ENCODE measurements around the gene TCEANC2.

GRCh38 chr1:53795943-53796407 lies 42.1 kb downstream of the NDC1 start:
- PRO-cap, result no peak
- RRBS, result no CpG with 5 or more reads among the region's 2 CpGs

DNA sequence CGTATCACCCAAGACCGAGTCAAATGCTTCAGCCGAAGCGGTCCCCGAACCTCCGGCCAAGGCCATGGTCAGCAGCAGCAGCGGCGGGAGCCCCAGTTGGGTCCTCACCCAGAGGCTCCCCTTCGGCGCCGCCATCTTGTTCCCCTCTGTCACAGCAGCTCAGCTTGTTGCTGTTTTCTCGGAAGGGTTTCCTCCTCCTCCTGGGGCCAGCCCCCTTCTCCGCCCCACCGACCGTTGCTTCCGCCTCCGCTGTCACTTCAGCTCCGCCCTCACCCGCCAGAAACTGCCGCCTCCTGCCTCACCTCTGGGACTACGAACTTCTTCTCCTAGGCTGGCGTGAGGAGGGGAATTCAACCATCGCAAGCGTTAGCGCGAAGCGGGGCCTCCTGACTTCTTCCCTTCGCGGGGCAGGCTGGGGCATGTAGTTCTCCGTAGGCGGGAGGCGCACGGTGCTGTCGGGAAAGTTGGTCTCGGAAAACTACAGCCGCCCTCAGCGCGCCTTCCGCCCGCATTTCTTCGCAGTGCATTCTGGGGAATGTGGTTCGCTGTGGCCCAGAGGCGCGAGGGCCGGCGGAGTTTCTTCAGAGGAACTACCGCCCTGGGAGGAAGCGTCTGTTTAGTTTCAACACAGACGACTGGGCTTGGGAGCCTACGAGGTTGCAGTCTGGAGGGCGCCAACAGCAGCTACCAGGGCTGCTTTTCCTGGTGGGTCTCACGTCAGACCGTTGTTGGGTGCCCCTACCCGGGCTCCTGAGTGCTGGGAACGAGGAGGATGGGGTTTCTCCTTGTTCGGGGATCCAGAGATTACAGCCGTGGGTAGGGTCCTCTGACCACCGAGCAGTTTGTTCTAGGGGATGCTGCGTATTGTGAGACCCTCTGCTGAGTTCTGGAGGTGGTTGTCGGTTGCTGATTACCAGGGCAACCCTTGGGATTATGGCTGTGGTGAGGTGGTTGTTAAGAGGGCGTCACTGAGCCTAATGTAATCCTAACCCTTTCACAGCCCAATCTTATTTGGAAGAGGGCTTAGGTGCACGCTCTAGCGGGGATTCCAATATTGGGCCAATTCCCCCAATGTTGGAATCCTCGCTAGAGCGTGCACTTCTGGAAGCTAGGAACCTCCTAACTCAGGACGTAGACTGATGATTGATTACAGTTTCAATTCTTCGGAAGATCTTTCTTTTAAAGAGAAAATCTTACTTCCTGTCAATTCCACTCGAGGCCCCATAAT lies at the start of gene TCEANC2:
TSS of gene TCEANC2 (plus strand) at position 555 of the 1,228 bp plus-strand sequence.
- PRO-cap, result bidirectional peak, plus-strand start at position 555 of the sequence, minus-strand start at position 148 of the sequence; bidirectional peak, plus-strand start at position 1,004 of the sequence, minus-strand start at position 935 of the sequence
- RRBS, result under 1% methylated on average over 6 of the region's 68 CpGs

DNA sequence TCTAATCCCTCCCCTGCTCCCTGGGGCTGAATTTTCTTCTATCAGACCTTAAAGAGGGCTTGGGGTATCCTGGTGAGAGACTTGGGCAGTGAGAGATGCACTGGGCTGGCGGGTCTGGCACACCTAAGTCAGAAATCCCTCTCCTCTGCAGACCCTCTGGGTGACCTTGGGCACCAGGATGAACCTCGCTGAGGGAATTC lies 30.3 kb downstream of the CDCP2 start:
- PRO-cap, result no peak
- RRBS, result no CpG with 5 or more reads among the region's 2 CpGs

GRCh38 chr1:54285161-54285580 lies 85.2 kb downstream of the MRPL37 start:
- PRO-cap, result no peak
- RRBS, result no CpG with 5 or more reads among the region's 5 CpGs

GRCh38 chr1:54336382-54337061 lies 136.6 kb downstream of the MRPL37 start:
- PRO-cap, result no peak
- RRBS, result no CpG with 5 or more reads among the region's 12 CpGs

DNA sequence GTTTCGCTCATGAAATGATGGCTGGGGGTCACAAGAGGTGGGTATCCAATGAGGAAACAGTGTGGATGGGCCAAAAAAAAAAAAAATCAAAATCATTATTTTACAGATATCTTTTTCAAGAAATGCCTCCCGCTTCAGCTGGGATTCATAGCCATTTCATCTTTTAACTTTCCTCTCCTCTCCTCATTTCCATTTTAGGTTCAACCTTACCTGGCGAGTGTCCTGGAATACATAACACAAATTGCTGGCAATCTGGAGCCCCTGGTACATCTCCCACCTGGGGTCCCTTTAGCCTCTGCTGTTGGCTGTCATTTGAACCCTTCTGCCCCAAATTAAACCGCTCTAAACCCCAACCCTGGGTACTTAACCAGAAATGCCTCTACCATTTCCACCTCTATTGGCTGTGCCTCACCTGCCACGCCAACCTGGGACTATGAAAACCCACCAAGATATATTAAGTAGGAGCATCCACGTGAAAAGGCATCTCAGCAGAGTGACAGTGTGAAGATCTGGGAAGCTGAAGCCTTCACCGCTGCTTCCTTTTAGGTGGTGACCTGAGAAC lies 149.8 kb downstream of the MRPL37 start:
- PRO-cap, result no peak
- RRBS, result no CpG with 5 or more reads among the region's 7 CpGs

GRCh38 chr1:54392521-54393183 lies 155.4 kb upstream of the ACOT11 start:
- PRO-cap, result no peak
- RRBS, result no CpG with 5 or more reads among the region's 5 CpGs

GRCh38 chr1:54407999-54408277 lies 140.1 kb upstream of the ACOT11 start:
- PRO-cap, result no peak
- RRBS, result no CpG with 5 or more reads among the region's 6 CpGs

DNA sequence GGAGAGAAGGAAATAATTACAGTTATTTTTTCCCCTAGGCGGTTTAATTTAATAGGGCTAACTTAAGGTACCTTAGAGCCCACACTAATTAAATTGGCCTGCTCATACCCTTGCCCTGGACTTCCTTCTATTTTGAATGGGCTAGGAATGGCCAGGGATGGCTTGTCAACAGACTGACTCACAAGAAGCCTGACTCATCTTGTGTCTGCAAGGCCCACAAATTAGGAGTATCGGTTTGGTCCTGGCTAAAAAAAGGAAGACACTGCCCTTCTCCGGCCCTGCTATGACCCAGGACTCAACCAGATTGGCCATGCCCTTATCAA lies 139.8 kb upstream of the ACOT11 start:
- PRO-cap, result bidirectional peak, plus-strand start at position 256 of the sequence, minus-strand start at position 129 of the sequence
- RRBS, result no CpG with 5 or more reads among the region's 3 CpGs

DNA sequence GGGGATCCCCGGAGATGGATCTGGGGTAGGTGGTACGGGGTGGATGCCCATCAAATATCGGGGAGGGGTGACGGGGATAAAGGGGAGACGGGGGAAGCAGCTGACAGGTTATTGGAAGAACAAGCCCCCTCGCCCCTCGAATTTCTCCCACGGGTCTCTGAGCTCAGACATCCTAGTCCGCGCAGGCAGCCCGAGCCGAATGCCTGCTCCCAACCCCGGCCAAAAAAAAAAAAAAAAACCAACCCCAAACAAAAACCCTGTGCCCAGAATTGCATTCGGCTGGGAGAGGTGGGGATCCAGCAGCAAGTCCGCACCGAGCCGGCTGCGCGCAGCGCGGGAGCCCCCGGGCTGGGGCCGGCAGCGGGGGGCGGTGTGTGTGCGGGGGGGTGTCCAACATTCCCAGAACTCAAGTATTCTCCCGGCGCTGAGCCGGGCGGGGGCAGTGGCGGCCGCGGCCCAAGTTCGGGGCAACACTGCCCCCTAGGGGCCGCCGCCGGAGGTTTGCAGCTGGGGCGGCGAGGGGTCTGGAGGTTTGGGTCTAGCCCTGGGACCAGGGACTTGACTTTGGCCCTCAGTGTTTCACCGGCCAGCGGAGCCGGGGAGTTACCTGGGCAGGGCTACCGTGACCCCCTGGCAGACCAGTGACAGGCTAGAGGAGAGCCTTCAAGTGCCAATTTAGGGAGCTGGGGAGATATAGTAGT lies 58.8 kb upstream of the ACOT11 start:
- PRO-cap, result bidirectional peak, plus-strand start at position 412 of the sequence, minus-strand start at position 408 of the sequence
- RRBS, result under 1% methylated on average over 15 of the region's 43 CpGs

- PRO-cap, result no peak
- RRBS, result 60% methylated on average over 1 of the region's 18 CpGs
Measured at GRCh38 chr1:54490267-54490805, 57.7 kb upstream of the ACOT11 start.

- PRO-cap, result no peak
- RRBS, result 36% methylated on average over 1 of the region's 8 CpGs
Measured at GRCh38 chr1:54548718-54549173, 718 bp downstream of the ACOT11 start.

GRCh38 chr1:54579062-54579755 lies 31.2 kb downstream of the ACOT11 start:
- PRO-cap, result no peak
- RRBS, result no CpG with 5 or more reads among the region's 6 CpGs

DNA sequence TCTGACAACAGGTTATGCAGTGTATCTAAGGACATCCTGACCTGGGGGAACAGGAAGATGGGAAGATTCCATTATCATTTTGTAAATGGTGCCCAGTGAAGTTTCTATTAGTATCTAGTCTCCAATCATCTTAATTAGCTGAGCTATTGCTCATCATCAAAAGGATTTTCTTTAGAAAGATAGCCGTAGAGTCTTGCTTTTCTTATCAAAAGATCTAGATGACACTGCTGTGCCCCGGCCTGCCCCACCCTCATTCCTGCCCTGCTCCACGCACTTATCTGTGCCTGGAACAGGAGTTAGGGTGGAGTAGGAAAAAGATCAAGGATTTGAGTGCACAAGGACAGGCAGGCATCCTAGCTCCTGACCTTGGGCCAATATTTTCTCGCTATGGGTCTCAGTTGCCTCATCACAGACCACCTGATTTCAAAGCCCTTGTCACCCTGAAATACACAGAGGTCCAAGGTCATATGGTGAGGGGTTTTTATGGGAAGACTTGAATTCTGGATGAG lies 456 bp upstream of the MROH7 start:
- PRO-cap, result no peak
- RRBS, result no CpG with 5 or more reads among the region's 4 CpGs

DNA sequence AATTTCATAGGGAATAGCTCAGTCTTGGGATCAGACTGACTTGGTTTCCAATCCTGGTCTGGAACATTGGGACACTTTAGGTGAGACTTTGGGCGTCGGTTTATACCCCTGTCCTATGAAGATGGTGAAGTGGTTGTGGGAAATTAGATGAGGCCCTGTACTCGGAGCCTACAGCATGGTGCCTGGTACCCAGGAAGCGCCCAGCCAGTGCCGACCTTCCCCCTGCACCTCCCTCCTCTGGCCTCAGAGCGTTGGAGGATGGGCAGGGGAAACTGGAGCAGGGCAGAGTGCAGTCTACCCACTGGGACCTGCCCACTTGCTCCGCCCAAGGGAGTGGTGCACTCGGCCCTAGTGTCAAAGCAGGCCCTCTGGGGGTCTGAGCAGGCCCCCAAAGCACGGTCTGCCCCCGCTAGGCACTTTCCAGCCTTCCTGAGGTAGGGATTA lies 8.2 kb downstream of the LEXM start:
- PRO-cap, result no peak
- RRBS, result no CpG with 5 or more reads among the region's 10 CpGs

DNA sequence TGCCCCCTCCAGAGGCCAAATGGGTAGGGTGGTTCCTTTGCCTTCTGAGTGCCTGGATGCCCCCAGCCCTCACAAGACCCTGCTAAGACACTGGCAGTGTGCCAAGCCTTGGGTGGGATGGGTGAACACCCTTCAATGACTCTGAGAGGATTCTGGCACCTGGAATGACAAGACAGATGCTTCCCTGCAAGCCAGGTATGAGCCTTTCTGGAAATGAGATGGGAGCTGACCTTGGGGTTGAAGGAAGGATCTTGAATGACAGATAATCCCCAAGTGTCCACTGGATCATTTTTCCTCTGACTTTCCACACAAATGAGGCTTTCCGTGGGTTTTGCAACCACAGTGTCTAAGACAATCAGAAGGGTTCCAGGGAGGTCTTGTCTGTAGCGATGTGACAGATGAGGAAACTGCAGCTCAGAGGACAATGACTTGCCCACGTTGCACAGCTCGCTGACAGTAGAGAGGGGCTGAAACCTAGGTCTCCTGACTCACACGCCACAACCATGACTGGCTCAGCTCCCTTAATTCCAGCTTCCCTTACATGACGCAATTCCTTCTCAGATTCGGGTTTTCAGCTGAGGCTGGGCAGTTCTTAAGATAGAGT lies 36.5 kb downstream of the DHCR24 start:
- PRO-cap, result no peak
- RRBS, result no CpG with 5 or more reads among the region's 7 CpGs

DNA sequence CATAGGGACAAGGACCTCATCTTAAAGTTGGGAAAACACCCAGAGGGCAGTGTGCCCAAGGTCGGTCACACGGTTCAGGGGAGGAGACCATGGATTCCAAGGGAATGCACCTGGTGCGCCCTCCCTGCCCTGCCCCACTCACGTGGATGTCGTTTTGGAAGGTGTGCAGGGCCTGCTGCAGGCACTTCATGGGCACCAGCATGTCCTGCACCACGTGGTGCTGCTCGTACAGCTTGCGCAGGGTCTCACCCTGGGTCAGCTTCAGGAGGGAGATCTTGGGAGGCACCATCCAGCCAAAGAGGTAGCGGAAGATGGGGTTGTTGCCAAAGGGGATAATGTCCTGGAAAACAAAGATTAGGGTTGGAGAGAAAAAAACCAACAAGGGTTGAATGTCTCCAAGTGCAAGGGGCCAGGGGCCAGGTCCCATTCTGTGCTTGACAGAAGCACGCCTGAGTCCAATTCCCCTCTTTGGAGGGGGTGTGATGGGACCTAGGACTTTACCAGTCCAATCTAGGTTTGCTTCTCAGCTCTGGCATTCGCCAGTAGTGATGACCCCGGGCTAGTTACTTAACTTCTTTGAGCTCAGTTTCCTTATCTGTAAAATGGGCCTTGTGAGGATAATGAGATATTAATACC lies 33.0 kb downstream of the DHCR24 start:
- PRO-cap, result no peak
- RRBS, result no CpG with 5 or more reads among the region's 12 CpGs

- PRO-cap, result no peak
- RRBS, result no CpG with 5 or more reads among the region's 6 CpGs
Measured at GRCh38 chr1:54864075-54865035, 22.6 kb downstream of the DHCR24 start.

DNA sequence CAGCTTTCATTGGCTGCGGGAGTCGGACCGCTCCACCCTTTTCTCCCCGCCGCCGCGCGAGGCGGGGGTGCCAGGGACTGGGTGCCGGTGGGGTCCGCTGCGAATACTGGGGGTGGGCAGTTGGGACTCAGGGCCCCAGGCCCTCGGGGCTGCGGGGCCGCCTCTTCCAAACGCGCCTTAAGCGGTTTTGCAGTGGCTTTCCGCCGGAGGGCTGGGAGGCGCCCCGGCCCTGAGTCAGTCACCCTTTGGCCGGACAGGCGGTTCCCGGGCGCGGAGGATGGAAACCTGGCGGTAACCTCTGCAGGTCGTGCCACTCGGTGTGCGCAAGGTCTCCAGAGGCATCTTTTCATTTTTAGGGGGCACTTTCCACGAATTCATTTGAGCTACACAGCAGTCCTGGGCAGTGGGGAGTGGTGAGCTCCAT lies 349 bp upstream of the DHCR24 start:
- PRO-cap, result bidirectional peak, plus-strand start at position 79 of the sequence, minus-strand start outside the sequence
- RRBS, result no CpG with 5 or more reads among the region's 32 CpGs

DNA sequence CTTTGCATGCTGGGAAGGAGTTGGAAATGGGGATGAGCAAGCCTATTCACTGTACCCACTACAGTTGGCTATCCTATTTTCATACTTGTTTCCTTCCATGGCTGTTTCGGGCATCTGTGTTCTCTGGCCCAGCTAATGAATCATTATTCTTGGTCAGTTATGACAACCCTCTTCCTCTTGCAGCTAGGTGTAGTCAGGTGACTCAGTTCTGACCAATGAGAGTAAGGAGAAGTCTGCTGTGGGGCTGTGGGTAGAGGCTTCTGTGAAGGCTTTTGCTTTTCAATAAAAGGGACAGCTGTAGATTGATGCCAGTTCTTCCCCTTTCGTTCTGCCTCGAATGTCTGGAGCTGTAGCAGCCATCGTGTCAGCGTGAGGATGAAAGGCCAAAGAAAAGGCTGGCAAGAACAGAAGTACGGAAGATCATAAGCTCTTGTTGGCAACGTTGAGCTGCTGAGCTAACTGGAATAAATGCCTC lies 14.4 kb upstream of the TMEM61 start:
- PRO-cap, result no peak
- RRBS, result no CpG with 5 or more reads among the region's 7 CpGs

Data from MCF 10A (cell line).